Sigmoid colon (tissue), 4 donors: ENCODE measurements around the genes NBL1, PINK1 and EIF4G3.

DNA sequence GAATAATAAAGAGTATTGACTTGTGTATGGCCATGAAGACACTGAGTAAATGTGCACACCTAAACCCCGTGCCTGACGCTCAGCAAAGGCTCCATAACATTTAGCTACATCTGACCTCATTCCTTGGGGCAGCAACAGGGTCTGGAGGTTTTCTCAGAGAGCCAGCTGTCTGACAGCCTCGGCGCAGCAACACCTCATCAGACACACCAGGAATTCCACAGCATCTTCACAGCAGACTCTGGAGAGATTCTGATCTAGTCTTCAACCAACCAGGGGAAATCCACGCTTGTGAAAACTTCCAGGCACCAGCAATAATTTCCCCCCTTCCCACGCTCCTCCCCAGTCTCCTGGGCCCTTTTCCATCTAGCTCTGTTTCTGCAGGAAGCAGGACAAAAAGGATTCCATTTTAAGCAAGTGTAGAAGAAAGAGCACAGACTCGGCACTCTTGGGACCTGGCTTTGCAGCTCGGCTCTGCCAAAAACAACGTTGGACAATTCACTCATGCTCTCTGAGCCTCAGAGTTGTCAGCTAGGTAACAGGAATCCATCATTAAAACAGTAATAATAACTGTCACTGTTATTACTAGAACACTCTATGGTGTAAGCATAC is 44.3 kb upstream of the CAPZB start:
- PRO-cap: no peak
- RAMPAGE, long total RNA, 4 experiments: no peak in any of the 4 experiments

DNA sequence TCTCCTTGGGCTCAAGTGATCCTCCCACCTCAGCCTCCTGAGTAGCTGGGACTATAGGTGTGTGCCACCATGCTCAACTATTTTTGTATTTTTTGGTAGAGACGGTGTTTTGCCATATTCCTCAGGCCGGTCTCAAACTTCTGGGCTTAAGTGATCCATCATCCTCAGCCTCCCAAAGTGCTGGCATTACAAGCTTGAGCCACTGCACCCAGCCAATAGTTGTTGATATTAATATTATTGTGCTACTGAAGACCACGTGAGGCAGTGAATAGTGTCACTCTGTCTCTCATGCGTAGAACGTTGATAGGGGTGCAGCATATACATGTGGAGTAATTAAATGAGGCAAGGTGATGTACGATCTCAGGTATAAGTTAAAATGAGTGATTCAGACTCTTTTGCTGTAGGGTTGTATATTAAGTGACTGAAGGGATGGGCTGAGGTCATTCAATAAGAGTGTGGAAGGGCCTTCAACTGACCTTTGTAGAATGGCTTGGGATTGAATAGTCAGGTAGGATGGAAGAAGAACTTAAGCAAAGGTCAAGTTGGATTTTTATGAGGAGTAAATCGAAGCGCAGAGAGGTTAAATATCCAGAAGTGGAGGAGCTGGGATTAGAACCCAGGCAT is 2.5 kb downstream of the MICOS10 start:
- PRO-cap: no peak
- RAMPAGE, long total RNA, 4 experiments: no peak in any of the 4 experiments

DNA sequence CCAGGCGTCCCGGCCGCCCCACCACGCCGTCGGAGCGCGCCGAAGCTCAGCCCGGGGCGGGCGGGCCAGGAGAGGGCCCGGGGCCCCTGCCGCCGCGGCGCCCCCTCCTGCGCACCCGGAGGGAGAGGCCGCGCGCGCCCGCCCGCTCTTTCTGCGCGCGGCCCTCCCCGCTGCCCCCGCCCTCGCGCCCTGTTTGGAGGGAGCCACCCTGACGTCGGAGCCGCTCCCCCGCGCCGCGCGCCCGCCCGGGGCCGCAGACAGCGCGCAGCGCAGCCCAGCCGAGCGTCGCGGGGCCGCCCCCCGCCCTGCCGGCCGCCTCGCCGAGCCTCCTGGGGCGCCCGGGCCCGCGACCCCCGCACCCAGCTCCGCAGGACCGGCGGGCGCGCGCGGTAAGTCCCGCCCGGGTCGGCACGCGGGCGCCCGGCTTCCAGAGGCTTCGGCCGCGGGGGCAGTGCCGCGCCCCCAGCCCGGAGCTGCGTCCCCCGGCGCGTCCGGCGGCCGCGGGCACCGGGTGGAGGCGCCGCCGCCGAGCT is at the start of gene NBL1:
TSS of gene NBL1 (plus strand) at position 254 of the 533 bp plus-strand sequence.
- PRO-cap: bidirectional peak, plus-strand start at position 233 of the sequence, minus-strand start at position 166 of the sequence
- RAMPAGE, long total RNA, 4 experiments: no peak in any of the 4 experiments

- PRO-cap: no peak
- RAMPAGE, long total RNA, 4 experiments: no peak in any of the 4 experiments
These were observed 28.4 kb downstream of the TMCO4 start for GRCh38 chr1:19771243-19771740.

- PRO-cap: no peak
- RAMPAGE, long total RNA, 4 experiments: no peak in any of the 4 experiments
These were observed 1.4 kb upstream of the UBXN10 start for GRCh38 chr1:20184533-20184931.

- PRO-cap: no peak
- RAMPAGE, long total RNA, 4 experiments: no peak in any of the 4 experiments
These were observed 11.1 kb downstream of the CAMK2N1 start for GRCh38 chr1:20474901-20475387.

GRCh38 chr1:20484007-20484157 is 2.1 kb downstream of the CAMK2N1 start:
- PRO-cap: no peak
- RAMPAGE, long total RNA, 4 experiments: no peak in any of the 4 experiments

DNA sequence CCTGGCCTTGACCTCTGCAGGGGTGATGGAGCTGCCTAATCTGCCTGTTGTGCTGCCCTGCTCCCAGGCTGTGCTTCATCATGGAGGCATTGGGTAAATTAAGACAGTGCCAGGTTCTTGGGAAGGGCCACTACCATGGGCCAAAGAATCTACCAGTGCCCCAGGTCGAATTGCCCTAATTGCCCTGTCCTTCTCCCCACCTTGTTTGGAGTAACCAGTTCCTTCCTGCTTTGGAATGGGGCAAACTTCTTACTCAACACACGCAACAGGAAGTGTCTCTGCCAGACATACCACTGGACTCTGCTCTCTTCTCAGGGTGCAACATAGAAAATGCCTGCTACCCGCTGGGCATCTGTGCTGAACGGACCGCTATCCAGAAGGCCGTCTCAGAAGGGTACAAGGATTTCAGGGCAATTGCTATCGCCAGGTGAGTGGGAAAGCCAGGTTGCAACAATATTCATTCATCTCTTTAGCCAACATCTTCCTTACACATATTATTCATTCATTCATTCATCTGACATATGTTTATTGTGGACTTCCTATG is 15.8 kb downstream of the CDA start:
- PRO-cap: no peak
- RAMPAGE, long total RNA, 4 experiments: no peak in any of the 4 experiments

GRCh38 chr1:20616282-20617153 is 16.7 kb upstream of the PINK1 start:
- PRO-cap: no peak
- RAMPAGE, long total RNA, 4 experiments: no peak in any of the 4 experiments

DNA sequence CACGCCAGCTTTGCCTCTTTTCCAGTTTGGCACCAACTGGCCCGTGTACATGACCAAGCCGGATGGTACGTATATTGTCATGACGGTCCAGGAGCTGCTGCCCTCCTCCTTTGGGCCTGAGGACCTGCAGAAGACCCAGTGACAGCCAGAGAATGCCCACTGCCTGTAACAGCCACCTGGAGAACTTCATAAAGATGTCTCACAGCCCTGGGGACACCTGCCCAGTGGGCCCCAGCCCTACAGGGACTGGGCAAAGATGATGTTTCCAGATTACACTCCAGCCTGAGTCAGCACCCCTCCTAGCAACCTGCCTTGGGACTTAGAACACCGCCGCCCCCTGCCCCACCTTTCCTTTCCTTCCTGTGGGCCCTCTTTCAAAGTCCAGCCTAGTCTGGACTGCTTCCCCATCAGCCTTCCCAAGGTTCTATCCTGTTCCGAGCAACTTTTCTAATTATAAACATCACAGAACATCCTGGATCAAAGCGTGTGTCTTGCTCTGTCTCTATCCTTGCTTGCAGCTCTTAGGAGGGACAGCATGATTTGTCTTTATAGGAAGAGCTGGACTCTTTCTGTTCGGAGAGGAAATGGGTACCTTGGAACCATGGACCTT is 14.7 kb upstream of the PINK1 start:
- PRO-cap: no peak
- RAMPAGE, long total RNA, 4 experiments: no peak in any of the 4 experiments

- PRO-cap: unidirectional peak, plus-strand start at chr1:20633478
- RAMPAGE, long total RNA, 4 experiments: no peak in any of the 4 experiments
These were observed at the start of gene PINK1 for GRCh38 chr1:20632698-20633622. Gene PINK1, plus strand, starts transcription at chr1:20633458.

DNA sequence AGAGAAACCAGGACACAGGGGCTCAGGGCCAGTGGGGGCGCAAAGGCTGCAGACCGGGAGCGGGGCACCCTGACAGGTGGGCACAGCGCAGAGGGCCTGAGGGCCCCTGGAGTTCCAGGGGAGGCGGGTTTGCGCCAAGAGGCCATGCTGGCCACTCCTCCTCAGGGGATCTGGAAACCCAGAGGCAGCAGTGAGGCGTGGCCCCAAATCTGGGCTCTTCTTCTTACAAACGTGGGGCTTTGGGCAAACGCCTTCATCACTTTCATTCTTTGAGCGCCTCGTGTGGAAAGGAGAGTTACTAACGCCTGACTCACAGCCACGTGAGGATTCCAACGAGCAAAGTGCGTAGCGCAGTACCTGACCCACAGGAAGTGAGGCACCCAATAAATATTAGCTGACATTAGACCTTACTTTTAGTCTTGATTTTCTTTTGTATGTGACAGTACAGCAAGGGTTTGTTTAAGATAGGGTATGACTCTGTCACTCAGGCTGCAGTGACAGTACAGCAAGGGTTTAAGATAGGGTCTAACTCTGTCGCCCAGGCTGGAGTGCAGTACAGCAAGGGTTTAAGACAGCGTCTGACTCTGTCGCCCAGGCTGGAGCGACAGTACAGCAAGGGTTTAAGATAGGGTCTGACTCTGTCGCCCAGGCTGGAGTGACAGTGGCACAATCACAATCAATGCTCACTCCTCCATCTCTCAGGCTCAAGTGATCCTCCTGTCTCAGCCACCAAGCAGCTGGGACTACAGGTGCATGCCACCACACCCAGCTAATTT is 635 bp upstream of the SH2D5 start:
- PRO-cap: unidirectional peak, minus-strand start at position 271 of the sequence
- RAMPAGE, long total RNA, 4 experiments: no peak in any of the 4 experiments

DNA sequence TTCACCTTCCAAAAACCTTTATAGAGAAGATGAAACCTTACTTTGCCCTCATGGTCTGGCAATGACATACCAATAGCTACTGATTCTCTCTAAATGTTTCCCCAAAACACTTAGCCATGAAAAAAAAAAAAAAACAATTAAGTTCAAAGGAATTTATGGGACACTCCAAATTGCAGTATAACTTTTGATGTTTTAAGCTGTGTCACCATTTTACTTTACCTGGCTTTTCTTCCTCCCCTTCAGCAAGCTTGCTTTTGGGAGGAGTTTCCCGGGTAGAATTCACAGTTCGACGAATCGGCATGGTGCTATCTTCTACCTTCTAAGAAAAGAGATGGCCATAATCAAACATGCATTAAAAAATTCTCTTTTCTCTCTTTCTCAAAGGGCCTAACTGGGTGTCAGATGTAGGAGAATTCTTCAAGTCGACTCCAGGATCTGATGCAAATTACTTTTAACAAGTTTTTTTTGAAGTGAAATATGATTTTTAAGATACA is 7.5 kb downstream of the HP1BP3 start:
- PRO-cap: no peak
- RAMPAGE, long total RNA, 4 experiments: start-site peak on the minus strand in 1 of 4 experiments, centred at position 276 of the sequence, 112 reads per replicate

GRCh38 chr1:20895336-20895733 is 108.2 kb upstream of the HP1BP3 start:
- PRO-cap: no peak
- RAMPAGE, long total RNA, 4 experiments: no peak in any of the 4 experiments

DNA sequence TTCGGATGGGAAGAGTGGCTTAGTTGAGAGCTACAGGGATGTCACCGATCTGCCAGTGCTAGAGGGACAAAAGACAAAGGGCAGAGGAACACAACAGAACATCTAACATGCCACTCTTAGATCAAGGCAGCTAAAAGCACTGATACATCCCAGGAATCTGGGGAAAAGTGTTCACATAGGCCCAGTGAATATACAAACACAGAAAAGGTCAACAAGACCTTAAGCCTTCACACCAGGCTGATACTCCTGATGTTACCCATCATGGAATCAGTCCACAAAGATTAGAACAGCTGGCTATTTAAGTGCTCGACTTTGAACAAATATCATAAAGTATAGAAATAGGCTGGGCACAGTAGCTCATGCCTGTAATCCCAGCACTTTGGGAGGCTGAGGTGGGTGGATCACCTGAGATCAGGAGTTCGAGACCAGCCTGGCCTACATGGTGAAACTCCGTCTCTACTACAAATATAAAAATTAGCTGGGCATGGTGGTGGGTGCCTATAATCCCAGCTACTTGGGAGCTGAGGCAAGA is 163.1 kb downstream of the EIF4G3 start:
- PRO-cap: no peak
- RAMPAGE, long total RNA, 4 experiments: no peak in any of the 4 experiments

DNA sequence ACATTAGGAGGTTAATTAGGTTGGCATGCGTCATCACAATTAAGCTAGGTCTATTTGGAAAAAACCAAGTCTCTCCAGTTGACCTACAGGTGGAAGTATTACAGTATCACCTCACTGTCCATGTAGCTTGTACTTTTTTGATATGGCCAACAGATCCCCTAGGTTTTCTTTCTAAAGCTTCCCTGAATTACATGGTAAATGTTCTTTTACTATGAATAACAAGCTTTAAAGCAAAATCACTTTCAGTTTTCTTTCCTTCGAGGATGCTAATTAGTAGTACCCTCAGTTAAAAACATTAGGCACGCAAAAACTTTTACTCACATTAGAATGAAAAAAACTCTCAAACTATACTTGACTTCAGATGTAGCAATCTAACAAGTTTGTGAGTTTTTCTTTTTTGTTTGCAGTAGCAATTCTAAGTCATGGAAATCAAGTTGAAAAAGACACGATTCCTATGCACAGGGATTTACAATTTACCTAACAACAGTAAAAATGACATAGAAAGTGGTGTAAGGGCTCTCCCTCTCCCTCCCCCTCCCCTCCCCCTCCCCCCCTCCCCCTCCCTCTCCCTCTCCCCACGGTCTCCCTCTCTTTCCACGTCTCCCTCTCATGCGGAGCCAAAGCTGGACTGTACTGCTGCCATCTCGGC is 153.9 kb downstream of the EIF4G3 start:
- PRO-cap: no peak
- RAMPAGE, long total RNA, 4 experiments: no peak in any of the 4 experiments

DNA sequence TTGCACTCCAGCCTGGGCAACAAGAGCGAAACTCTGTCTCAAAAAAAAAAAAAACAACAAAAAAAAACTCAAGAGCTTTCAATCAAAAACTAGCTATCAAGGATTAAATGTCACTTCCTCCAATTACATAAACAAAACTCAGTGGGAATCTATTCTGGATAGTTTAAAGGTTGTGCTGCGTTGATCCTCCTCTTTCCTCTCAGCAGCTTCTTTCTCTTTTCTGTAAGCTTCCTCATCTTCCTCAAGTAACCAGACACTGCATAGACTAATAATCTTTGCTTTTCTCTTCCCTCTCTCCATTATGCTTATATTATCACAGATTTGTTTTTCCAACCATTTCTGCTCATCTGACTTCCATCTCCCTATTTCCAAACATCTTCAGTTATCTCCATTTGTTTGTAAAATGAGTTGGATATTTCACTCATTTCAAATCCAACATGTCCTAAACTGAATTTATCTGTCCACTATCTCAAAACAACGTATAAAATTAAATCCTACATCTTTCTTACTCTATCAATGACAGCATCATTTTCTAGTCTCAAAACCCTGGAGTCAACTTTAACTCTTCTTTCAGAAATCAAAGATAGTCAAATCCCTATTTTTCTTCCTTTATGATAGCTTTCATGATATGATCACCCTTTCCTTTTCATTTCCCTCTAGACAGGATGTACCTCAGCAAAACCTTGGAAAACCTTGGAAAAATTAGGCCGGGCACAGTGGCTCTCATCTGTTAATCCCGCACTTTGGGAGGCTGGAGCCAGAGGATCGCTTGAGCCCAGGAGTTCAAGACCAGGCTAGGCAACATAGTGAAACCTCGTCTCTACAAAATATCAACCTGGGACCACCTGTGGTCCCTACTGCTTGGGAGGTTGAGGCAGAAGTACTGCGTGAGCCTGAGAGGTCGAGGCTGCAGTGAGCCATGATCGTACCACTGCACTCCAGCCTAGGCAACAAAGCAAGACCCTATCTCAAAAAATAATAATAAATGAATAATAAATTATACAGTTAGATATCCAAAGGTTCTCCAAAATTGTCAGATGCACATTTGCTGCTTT is 20.3 kb downstream of the EIF4G3 start:
- PRO-cap: no peak
- RAMPAGE, long total RNA, 4 experiments: no peak in any of the 4 experiments

DNA sequence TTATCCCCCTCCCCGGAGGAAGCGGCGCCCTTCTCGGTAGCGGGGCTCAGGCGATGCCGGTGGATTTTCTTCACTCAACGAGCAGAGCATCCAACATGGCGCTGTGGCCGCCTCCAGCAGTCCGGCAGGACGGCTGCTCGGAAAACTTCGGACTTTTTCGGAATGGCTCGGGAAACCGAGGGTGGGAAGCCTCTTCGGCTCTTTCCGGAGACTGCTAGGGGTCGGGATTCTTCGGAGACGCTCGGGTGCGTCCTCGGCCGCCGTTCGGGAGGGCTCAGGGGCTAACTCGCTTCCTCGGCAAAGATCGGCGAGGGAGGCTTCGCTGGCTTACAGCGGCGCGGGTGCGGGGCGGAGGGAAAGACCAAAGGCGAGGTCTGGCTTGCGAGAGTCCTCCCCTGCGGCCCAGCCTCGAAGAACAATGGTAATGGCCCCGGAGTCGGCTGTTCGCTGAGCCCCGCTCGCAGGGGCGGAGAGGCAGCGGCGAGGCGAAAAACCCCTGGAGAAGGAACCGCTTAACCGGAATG is at the start of gene EIF4G3:
TSS of gene EIF4G3 (minus strand) at position 135 of the 524 bp plus-strand sequence.
- PRO-cap: bidirectional peak, plus-strand start at position 332 of the sequence, minus-strand start at position 131 of the sequence
- RAMPAGE, long total RNA, 4 experiments: start-site peak on the minus strand in 1 of 4 experiments, centred at position 112 of the sequence, 37 reads per replicate

DNA sequence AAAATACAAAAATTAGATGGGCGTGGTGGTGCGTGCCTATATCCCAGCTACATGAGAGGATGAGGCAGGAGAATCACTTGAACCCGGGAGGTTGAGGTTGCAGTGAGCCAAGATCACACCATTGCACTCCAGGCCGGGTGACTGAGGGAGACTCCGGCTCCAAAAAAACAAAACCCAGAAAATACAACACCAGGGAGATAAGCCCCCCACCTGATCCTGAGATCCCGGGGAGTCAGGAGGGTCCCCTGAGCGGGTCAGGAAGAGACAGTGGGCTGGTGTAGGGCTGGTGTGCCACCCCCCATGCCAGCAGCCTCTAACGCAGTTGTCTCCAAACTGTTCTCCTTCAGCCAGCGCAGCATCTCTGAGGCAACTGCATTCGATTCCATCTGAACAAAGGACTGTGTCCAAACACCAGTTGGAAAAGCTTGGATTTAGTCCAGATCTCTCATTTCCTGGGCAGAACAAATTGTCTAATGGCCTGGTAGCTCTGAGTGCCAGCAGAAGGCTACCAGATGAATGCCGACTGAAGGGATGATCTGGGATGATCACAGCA is 44.0 kb upstream of the EIF4G3 start:
- PRO-cap: no peak
- RAMPAGE, long total RNA, 4 experiments: no peak in any of the 4 experiments

DNA sequence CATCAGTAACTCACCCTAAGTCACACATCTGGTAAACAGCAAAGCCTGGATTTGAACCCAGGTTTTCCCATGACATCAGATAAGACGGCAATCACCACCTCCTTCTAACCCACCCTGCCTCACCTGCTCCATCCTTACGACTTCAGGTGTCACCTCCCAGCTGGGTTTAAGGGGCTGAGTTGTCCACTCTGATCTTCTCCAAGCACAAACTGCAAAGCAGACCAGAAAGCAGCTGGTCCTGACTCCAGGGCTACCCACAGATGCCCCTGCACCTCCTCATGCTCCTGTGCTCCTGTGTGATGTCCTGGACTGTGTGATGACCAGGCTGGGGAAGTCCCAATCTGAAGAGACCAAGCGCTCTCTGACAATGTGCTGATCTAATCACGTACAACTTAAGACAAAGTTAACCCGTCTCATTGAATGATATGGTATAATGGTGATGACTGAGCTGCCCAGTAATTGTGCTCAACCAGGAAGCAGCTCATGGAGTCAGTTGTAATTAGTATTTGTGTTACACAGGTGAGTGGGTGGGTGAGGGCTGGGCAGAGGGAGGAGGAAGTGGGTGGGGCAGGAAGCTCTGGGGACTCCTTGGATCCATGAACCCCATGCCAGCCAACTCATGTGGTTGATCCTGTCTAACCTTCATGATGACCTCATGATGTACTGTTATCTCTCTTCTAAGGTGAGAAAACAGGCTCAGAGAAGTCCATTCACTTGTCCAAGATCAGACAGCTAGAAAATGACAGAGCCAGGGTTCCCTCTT is 8.6 kb upstream of the ECE1 start:
- PRO-cap: no peak
- RAMPAGE, long total RNA, 4 experiments: no peak in any of the 4 experiments